Mesangial cell (primary cell): Measurements from ENCODE around the genes SLITRK1 and SLITRK5.

- RAMPAGE, long total RNA, result no peak
Measured at GRCh38 chr13:77330214-77330653, 3.3 kb upstream of the MYCBP2 start.

- RAMPAGE, long total RNA, result no peak
Measured at GRCh38 chr13:77533657-77534333, 1.7 kb upstream of the SCEL start.

- RAMPAGE, long total RNA, result no peak
Measured at GRCh38 chr13:77697777-77698199, 301 bp downstream of the SLAIN1 start.

DNA sequence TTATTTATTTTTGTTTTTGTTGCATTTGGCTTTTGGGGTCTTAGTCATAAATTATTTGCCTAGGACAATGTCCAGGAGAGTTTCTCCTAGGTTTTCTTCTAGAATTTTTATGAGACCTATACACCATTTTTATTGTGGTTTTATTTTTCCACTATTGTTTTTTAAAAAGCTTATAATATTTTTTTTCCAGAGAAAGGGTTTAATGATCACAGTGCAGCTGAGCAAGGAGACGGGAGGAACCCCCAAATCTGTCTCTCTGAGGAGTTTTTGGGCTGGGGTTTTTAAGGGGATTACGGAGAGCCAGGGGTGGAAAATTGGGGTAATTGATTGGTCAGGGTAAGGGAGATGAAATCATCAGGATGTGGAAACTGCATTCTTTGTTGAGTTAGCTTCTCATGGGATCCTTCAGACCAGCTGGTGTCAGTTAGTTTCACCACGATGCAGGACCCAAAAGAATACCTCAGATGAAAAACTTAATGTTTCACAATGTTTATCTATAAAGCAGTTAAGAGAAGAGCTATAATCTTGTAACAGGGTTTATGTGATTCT is 230.9 kb downstream of the POU4F1 start:
- RAMPAGE, long total RNA, result no peak

- RAMPAGE, long total RNA, result no peak
Measured at GRCh38 chr13:79403569-79403946, 2.5 kb downstream of the RBM26 start.

DNA sequence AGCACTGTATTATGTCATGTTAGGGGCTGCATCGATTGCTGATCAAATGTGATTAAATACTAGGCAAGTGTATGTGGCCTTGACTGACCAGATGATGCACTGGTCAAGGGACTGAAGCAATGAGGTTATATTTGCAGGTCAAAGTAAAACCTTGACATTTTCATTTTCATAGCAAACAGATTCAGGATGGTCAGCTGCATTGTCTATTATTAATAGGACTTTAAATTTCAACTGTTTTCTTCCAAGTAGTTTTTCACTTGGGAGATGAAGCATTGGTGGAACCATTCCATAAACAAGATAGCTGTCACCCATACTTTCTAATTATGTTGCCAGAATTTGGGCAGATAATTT is 43.4 kb downstream of the NDFIP2 start:
- RAMPAGE, long total RNA, result no peak

DNA sequence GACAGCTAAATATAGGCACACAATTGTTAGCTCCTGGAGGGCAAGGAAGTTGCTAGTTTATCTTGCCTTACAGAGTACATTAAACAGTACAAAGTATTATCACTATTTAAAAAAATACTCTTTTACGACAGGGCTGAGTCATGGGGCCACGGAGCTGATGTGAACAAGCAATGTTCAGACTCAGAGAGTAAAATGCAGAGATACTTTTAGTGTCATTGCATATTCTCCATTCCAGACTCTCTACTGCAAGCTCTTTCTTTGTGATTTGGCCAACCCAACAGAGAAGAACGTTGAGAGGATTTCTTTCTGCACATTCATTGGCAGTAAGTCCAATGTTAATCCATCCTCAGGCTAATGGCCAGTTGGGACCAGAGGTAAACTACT is 352.3 kb downstream of the SPRY2 start:
- RAMPAGE, long total RNA, result no peak

DNA sequence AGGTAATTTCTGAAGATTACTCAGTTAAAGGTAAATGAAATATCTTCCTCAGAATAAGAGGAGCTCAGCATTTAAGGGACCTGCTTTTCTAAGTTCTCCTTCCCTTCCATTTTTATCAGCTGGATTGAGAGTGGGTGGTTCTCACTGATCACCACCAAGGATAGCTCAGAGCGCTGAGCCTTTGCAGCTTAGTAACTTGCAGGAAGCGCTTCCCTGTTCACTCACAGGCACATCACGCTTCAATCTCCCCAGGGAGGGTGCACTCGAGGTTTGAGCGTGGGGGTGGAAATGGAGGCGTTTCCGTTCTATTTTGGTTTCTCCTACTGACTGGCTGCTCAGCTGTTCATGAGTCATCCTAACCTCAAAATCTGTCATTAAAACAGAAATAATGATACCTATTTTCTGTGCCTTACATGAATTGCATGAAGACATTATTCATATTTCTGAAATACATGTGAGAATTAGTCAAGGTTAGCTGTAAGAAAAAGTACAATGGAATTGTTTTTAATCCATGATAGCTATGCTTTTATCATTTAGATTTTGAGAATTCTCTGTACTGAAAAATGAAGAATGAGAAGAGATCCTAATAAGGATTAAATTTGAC is 292.1 kb downstream of the SPRY2 start:
- RAMPAGE, long total RNA, result no peak

DNA sequence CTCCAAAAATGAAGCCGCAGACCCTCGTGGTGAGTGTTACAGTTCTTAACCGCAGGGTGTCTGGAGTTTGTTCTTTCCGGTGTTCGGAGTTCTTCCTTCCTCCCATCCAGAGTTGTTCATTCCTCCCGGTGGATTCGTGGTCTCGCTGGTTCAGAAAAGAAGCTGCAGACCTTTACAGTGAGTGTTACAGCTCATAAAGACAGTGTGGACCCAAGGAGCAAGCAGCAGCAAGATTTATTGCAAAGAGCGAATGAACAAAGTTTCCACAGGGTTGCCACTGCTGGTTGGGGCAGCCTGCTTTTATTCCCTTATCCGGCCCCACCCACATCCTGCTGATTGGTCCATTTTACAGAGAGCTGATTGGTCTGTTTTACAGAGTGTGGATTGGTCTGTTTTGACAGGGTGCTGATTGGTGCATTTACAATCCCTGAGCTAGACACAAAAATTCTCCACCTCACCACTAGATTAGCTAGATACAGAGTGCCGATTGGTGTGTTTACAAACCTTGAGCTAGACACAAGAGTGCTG is 63.1 kb downstream of the SPRY2 start:
- RAMPAGE, long total RNA, result no peak

DNA sequence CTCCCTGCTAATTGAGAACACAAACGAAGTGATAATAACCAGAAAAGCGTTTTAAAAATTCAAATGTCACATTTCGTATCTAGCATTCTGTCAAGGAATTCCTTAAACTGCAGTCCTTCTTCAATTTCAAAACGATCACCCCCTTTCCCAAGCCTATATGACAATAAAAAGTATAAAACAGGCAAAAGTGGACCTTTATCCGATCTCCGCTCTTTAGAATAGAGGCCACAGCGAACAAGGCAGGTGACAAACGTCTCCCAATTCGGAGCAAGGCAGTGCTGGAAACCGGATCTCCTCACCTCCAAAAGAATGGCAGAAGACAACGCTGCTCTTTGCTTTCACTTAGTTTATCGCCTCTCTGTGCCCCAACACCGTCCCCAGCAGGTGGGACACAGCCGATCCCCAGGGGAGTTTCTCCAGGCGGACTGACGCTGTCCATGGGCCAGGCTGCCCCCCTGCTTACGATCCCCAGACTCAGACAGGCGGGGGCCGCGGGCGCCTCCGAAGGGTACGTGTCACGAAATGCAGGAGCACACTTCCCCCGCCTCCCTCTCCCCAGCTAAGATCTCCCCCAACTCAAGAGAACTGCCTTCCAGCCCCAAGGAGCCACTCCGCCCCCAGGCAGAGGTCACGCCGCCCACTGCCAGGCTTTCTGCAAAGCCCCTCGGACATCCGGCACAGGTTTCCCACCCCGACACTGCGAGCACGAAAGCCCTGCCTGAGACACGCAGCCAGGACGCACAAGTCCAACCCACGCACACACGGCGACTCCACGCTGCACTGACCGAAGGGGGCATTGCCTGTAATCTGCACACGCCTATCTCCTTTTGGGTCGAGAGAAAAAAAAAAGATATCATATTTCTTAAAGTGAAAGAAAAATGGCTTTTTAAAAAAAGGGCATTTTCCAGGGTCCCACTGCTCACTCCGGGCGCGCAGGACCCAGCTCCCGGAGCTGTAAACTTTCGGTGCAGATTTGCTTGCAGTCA is 2.1 kb downstream of the SPRY2 start:
- RAMPAGE, long total RNA, result no peak

DNA sequence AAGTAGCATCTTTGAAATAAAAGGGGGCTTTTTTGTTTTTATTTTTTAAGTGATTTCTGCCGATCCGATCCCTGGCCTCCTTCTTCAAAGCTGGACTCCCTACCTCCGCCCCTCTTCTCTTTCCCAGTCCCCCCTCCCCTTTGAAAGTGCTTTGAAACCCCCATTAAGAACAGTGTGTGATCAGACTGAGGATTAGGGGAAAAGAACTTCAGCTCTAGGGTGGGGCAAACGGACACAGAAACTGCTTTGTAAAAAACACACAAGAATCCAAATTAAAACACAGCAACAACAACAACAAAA is 1.4 kb downstream of the SPRY2 start:
- RAMPAGE, long total RNA, result no peak

DNA sequence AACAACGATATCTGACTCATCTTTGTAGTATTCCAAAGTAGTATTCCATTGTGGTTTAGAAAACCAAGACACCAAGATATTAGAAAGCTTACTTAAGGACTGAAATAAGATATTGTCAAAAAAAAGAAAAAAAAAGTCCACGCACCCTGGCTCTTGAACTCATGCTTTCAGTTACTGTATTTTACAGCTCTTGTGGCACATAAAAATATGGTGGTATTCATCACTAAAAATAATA is 1728.8 kb downstream of the SLITRK1 start:
- RAMPAGE, long total RNA, result no peak

DNA sequence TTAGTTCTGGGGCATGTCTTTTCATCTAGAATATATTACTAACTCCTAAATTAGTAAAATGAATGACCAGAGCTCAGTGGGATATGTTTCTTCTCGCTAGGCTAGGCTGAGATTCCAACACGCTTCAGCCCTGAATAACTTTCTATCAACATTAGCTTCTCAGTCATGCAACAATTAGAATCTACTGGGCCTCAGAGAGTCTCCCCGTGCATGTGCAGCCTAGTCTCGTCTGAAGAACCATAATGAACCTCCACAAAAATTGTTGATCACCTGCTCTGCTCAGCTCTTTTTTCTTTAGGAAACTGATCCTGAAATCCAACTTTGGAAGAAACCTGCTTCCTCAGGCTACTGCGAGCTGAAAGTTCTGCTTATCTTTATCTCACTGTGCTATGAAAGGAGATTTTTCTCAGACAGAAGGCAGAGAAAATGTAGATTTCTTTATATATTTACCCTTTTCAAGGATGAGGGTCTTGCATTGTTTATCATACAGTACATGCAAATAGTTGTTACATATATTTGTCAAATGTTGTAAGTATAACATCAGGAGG is 327.5 kb downstream of the SLITRK1 start:
- RAMPAGE, long total RNA, result no peak

- RAMPAGE, long total RNA, result no peak
Measured at GRCh38 chr13:83882258-83882566, at the start of gene SLITRK1. Gene SLITRK1, minus strand, starts transcription at chr13:83882474.

DNA sequence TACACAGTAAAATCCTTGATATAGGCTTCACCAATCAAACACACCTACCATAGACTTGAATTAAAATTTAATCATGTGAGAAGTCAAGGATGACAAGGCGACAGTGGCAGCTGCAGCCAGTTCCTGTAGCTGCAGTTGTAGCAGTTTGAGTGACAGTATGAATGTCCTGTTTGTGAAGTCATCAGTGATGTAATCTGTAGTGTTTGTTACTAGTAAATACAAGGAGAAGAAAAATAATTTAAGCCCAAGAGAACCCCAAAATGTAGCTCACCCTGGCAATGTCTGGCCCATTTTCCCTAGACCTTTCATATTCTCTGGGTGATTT is 897.0 kb downstream of the SLITRK6 start:
- RAMPAGE, long total RNA, result no peak

DNA sequence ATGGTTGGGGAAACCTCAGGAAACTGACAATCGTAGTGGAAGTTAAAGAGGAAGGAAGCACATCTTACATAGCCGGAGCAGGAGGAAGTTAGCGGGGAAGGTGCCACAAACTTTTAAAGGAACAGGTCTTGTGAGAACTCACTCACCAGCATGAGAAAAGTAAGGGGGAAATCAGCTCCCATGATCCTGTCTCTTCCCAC is 315.8 kb downstream of the SLITRK6 start:
- RAMPAGE, long total RNA, result no peak

- RAMPAGE, long total RNA, result no peak
Measured at GRCh38 chr13:87356308-87357119, 314.7 kb upstream of the SLITRK5 start.

GRCh38 chr13:87670631-87671688 is at the start of gene SLITRK5:
Gene SLITRK5, plus strand, starts transcription at chr13:87671371.
- RAMPAGE, long total RNA, result no peak

DNA sequence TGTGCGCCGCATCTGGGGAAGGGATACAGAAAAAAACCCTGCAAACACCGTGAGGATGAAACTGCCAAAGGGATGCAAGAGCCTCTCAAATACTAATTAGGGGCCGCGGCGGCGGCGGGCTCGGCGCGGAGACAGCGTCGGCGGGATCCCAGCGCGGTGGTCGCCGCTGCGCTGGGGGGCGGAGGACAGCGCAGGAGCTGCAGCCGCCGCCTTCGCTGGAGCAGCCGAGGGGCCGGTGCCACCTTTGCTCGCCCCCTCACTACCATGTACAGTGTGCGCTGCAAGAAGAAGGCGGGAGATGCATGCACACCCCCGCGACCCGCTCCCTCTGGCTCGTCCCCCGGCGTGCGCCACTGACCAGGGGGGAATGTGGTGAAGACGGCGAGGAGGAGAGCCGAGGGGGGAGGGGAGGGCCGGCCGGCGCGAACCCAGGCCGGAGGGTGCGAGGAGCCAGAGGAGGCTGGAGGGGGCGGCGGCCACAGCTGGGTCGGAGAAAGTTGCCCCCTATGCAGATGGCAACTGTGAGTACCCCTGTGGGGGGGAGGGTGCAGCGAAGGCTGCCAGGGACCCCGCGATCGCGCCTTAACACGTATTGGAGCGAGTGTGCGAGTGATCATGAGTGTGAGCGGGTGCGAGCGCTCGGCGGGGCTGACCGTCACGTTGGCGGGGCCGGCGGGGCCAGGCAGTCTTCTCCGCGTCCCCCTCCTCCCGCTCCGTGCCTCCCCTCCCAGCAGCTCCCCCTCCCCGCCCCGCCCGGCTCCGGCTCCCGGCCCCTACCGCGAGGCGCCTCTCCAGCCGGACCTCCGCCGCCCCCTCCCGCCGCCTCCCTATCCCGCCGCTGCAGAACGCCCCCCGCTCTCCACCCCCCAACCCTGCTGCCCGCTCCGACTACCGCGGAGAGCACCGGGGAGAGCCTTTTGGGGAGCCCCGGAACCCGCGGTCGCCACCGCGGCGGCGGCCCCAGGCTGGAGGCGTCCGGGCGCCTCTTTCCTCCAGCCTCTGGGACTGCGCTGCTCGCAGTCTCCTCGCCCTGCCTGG is 837 bp downstream of the SLITRK5 start:
- RAMPAGE, long total RNA, result no peak

DNA sequence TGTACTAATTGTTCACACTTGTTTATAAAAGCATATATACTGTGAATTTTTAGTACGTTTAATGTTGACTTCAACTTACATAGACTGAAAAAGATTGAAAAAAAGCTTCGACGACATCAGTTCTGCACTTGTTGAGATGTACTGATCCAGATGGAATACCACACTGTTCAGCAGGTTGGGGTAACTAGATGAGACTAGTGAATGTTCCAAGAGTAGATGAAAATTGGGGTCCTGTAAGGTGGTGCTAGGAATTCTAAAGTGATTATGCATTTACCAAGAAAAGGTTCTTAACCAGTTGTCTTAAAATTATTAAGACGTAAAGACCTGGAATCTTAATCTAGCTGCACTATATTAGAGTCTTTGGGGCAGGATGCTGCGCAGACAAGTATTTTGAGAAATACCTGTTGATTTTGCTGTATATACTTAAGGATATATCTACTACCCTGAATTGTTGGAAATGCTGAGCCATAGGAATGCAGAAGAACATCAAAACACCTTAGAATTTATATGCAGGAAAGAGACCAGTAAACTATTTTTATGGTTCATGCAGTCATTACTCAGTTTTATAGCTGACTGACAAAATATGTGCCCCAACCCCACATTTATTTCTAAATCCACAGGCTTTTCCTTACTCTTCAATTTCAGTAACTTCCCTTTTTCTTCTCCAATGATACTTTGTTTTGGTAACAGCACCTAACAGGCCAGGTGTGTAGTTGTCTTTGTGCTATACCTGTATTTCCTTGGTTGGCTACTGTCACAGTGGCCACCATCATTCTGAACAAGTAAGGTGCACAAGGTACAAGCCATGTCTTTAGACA is 42.4 kb upstream of the GPC5 start:
- RAMPAGE, long total RNA, result no peak